Gallbladder (tissue), 1 donor: ENCODE results near the genes LST1, HSPA1A and SLC44A4.

DNA sequence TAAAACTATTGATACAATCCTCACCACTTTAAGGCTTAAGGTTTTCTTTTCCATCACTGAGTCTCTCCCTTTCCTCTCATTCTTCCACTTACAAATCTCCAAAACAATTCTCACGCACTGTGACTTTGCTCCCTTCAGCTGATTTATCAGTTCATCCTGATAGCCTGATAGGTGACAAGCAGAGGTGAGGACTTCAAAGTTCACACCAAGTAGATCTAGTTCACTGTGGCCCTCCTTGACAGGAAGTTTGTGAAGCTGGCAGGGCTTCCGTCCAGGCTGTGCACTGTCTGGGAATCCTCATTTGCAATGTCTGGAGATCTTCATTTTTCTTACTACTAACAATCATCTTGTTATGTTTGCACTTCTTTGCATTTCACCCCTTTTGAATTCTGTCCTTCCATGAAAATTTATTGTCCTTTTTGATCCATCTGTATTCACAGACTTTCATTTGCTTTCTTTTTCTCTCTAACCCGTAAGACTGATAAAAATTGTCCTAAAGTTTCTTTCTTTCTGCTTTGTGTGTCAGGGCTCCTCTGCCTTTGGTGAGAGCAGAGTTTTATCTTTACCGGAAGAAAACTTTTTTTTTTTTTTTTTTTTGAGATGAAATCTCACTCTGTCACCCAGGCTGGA is 35.3 kb upstream of the POU5F1 start:
- PRO-cap: no peak

- PRO-cap: no peak
Measured at GRCh38 chr6:31264515-31265215, 7.2 kb downstream of the HLA-C start.

DNA sequence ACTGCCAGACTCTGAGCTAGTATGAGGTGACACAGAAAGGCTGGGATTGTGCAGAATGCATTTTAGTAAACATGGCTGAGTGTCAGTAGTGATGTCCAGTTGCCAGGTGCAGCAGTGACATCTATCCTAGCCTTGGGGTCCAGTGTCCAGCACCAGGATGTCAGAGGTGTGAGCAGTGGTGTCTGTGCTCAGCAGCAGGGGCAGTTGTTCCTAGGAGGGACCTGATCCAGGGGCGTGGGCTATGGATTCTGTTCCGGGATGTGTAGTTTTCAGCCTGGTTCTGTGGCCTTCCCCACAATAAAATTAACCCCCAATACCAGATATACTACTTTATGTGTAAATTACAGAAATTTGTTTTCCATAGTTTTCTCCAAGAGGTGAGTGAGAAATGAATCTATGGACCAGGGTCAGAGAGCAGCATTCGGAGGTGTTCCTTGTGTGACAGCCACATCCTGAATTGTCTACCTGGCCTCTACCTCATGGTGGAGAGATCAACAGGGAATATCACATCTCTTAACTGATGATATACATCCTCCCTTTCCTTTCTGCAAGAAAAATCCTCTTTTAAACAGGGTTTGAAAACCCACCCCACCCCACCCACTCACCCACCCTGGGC is 5.8 kb downstream of the HLA-C start:
- PRO-cap: no peak

DNA sequence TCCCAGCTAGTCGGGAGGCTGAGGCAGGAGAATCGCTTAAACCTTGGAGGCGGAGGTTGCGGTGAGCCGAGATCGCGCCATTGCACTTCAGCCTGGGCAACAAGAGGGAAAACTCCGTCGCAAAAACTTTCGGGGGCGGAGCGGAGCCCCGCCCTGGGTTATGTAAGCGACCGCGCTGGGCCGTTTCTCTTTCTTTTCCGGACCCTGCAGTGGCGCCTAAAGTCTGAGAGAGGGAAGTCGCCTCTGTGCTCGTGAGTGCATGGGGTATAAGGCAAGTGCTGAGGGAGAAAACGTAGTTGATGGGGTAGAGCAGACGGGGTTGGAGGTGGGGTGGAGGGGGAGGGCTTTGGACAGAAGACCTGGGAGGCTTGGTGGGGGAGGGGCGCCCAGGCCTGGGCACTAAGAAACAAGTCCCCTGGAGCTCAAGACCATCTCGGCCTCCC is 2.9 kb upstream of the MICA start:
- PRO-cap: bidirectional peak, plus-strand start at position 219 of the sequence, minus-strand start at position 113 of the sequence

- PRO-cap: no peak
Measured at GRCh38 chr6:31469892-31470884, 27.8 kb upstream of the MICB start.

DNA sequence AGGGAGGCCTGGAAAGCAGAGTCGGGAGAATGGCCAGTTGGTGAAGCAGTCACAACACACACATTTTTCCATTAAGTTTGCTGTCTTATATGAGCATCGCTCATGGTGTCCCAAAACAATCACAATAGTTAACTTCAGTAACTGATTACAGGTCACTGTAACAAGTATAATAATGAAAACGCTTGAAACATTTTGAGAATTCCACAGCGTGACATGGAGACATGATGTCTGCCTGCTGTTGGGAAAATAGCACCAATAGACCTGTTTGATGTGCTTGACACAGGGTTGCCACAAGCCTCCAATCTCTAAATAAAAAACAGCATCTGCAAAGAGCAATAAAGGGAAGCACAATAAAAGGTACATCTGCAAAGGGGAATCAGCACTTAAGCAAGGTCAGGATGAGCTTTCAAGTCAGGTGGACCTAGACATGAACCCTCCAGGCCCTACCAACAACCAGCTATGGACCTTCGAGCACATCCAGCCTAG is 1.6 kb upstream of the MCCD1 start:
- PRO-cap: no peak

DNA sequence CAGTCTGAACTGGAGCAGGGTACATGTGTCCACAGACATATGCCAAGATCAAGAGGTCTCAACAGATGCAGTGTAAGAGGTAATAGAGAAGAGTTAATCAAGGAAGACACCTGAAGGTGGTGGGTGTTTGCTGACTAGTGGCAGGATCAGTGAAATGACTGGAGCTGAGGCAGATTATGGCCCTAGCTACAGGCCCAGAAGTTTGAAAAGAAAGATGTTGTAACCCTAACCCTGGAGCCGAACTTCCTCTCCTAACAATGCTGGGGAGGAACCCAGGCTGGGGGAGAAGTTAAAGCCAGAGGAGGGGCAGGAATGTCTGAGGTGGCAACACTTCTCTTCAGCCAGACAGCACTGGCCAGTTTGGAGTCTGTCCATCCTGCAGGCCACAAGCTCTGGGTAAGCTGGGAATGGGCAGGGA is at the start of gene LST1:
Gene LST1 (plus strand): TSS at position 358 of the 418 bp plus-strand sequence.
- PRO-cap: no peak

DNA sequence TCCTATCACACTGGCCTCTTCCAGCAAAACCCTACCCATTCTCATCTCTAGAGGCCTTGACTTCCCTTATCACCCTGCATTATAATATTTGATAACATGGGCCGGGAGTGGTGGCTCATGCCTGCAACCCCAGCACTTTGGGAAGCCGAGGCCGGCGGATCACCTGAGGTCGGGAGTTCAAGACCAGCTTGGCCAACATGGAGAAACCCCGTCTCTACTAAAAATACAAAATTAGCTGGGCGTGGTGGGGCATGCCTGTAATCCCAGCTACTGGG is 679 bp upstream of the C6orf47 start:
- PRO-cap: no peak

DNA sequence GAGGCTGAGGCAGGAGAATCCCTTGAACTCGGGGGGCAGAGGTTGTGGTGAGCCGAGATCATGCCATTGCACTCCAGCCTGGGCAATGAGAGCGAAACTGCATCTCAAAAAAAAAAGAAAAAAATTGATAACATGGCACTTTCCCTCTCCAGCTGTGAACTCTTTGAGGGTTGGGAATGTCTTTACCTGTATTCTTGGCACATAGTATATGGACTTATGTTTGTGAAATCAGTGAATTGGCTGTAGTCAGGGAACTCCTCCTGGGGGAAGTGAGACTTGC is 957 bp upstream of the C6orf47 start:
- PRO-cap: no peak

GRCh38 chr6:31730332-31731053 is 1.4 kb upstream of the DDAH2 start:
- PRO-cap: bidirectional peak, plus-strand start at chr6:31730434, minus-strand start at chr6:31730175

DNA sequence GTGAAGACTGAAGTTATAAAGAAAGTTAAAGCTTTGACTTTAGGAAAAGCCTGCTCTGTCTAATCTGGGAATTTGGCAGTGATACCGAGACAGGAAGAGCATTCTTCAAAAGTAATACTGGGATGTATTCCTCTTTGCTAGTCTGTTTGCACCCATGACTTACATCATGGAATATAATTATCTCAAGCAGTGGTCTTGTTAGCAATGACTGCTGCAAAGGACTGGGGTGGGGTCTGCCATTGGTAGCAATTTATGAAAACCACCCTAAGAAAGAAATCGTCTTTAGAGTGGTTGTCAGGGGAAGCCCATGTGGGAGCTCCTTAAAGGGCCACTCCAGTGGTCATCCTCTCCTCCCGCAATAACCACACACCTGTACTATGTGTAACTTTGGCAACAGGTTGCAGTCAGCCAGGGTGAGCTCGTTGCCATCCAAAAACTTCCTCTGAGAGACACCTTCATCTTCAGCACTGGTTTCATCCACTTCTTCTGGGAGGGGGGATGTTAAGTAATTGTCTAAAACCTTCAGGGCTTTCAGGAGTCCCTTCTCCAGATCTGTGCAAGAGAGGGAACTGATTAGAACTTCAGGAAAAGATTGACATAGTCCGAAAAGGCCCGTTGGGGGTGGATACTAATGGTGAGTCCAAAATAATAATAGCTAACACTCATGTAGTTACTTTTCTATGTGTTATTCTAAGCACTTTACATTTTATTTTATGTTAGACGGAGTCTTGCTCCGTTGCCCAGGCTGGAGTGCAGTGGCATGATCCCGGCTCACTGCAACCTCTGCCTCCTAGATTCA is 2.9 kb upstream of the DDAH2 start:
- PRO-cap: no peak

DNA sequence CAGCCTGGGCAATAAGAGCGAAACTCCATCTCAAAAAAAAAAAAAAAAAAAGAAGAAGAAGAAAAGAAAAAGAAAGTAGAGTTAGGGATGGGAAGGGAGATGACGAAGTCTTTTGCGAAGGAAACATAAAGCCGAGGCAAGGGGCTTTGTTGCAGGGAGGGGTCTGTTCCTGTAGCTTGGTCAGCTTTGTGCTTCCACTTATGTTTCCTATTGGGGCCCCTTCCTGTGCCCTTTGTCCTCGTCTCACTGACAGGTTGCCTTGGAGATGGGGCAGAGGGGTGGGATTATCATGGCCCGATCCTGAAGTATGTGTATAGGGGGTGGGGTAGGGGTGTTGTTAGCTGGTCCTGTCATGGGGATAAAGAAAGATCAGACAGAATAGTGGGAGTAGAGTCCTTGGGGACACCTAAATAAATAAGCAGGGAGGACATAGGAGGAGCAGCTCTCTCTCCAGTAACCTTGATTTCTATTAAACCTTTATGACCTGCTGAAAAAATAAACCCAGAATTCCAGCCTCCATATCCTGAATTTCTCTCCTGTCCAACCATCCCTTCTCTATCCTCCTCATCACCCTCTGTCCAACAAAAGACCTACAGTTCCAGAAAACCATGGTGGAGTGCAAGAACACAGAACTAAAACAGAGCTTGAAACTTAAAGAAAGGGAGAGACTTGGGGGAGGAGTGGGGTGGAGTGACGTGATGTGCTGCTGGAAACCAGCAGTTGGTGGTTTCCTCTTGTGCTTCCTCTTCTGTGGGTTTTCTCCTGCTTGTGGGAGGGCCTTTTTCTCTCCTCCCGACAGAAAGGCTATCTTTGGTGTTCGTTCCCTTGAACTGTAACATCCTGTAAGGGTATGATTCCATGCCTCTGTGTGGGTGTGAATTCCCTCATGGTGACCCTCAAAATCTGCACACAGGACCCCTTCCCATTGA is 1.3 kb upstream of the CLIC1 start:
- PRO-cap: bidirectional peak, plus-strand start at position 417 of the sequence, minus-strand start at position 188 of the sequence; bidirectional peak, plus-strand start at position 747 of the sequence, minus-strand start at position 639 of the sequence

GRCh38 chr6:31765817-31766719 is 3.6 kb downstream of the SAPCD1 start:
- PRO-cap: no peak

GRCh38 chr6:31792562-31793140 is 2.9 kb downstream of the VARS1 start:
- PRO-cap: bidirectional peak, plus-strand start at chr6:31792928, minus-strand start at chr6:31792835; bidirectional peak, plus-strand start at chr6:31792979, minus-strand start at chr6:31792983

GRCh38 chr6:31814949-31816037 is at the start of gene HSPA1A:
Gene HSPA1A (plus strand): TSS chr6:31815543.
- PRO-cap: bidirectional peak, plus-strand start at chr6:31815543, minus-strand start at chr6:31815352

DNA sequence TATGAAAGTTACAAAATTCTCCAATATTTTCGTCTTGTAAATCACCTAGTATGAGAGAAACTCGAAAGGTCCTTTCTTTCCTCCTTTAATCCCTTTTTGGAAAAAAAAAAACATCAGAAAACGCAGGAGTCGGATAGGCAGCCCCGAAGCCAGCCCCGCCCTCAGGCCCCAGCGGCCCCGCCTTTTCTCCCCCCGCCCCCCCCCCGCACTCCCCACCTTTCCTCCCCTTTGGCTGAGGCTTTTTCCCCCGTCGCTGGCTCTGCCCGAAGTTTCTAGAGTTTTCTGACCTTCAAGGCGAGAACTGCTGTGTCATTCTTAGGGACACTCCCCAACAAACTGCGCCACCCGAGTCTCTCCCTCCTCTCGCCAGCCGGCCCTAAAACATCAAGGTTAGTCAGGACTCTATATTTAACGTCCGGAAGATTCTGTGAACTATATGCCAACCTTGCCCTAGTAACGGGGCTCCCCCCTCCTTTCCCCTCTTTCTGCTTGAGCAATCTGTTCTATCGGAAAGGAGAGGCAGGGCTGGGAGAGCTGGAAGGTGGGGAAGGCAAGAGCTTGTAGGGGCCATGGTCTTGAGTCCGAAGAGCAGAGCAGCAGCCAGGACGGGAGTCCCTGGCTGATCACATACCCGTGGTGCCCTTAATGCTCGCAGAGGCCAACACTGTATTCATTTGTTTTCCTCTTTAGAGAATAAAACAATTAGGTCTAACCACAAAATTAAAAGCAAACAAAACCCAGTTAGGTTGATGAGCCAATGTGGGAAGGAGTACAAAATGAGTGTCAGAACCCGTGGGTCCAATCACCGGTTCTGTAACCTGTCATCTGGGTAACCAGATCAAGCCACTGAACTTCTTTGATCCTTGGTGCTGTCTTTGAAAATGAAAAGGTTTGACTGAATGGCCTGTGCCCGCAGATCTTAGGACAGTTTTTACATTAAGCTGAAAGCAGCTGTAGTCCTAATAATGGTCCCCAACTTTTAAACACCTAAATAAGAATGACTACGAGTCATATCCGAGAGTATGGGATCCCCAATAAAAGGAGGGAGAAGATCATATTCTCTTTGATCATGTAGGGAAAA is 5.3 kb upstream of the HSPA1B start:
- PRO-cap: bidirectional peak, plus-strand start at position 570 of the sequence, minus-strand start at position 98 of the sequence

- PRO-cap: no peak
Measured at GRCh38 chr6:31831533-31831933, 4.0 kb downstream of the HSPA1B start.

GRCh38 chr6:31835838-31836189 is 8.3 kb downstream of the HSPA1B start:
- PRO-cap: no peak

GRCh38 chr6:31878812-31879478 is at the start of gene SLC44A4:
Gene SLC44A4 (minus strand): TSS chr6:31878997.
- PRO-cap: bidirectional peak, plus-strand start at chr6:31879114, minus-strand start at chr6:31878997

DNA sequence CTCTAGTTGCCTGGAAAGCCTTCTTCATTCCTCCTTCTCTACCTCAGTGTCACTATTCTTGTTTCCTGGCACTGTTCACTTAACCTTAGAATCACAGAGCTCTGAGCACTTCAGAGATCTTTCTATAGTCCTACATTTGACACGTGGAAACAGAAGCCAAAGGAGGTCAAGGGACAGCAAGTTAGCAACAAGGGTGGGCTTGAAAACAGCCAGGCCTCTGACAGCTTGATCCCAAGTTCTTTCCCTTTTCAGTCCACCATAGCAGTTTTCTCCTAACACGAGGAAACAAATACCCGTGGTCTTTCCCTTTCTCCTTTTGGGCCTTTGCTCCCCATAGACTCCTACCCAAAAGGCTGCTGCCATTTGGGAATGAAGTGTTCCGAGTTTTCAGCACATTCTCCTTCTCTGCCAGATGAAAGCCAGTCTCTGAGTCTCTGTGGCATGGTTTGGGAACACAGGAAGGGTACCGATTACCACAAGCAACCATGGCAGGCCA is 3.8 kb downstream of the CFB start:
- PRO-cap: no peak